Peritoneum (tissue), 1 donor: ENCODE data around the gene CLN5.

GRCh38 chr13:73975338-73976234 lies 916.8 kb downstream of the KLF5 start:
- PRO-cap: no peak

DNA sequence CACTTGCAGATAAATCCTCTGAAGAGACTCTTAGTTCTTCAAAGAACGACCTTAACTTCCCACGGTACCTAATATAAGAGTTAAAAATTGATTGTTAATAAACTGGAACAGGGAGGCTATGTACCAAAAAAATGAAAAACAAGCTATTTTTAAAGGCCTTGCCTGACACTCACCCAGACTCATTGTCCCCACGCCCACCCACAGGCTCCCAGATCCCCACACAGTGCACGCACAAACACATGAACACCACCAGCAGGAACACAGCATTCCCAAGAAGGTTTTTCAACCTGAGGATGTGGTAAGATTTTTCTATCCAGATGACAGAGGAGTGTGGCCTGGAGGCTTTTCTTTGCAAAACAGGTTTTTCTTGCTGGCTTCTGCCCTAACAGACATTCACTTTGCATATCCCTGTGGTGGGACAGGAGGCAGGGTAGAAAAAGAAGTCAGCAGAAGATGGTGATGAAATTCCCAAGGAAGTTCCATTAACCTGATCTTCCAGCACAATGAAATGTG lies 977.5 kb downstream of the KLF5 start:
- PRO-cap: no peak

GRCh38 chr13:74047907-74048089 lies 989.0 kb downstream of the KLF5 start:
- PRO-cap: no peak

- PRO-cap: no peak
These were observed 1169.0 kb downstream of the KLF5 start for GRCh38 chr13:74227660-74228282.

DNA sequence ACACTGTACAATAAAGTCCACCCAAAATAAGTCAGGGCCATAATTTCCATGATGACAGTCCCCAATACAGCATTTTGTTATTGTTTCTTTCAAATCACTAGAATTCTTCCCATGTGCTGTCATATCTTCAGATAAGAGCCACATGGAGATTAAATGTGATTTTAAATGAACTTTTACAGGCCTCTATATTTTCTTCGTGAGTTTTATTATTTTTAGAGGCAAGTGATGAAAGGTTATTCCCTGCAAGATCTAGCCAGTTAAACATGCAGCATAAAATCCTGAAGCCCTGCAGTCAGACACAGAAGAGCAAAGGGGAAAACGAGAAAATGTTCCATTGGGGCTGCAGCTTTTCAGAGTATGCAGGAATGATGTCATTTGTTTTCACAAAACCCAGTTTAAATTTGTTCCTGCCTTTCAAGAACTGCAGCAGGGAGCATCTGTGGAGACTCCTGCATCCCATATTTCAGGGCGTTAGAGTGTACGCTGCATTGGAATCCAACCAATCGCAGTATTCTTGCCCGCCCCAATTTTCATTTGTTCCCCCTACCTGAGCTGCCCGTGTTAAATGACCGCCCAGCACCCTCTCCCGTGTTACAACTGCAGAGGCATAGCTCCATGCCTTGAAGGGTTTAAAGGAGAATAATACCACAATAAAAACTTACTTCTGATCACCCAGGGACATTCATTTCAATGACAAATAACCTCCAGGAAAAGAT lies 1180.5 kb downstream of the TBC1D4 start:
- PRO-cap: no peak

- PRO-cap: no peak
These were observed 906.2 kb downstream of the TBC1D4 start for GRCh38 chr13:74575647-74576243.

DNA sequence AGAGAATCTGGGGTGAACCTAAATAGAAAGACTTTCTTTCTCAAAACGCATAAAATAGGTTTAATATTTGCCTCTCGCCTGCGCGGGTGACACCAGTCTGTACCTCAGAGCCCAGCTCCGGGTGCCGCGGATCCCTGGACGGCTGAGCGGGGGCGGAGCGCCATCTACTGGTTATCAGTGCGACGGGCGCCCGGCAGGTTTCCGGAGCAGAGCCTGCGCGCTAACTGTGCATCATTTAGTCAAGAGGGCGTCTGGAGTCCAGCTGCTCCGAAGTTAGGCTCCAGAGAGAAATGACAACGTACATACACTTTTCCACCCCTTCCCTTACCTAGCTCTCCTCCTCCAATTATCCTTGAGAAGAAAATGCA lies 262.2 kb downstream of the TBC1D4 start:
- PRO-cap: no peak

GRCh38 chr13:75286708-75287148 lies 195.2 kb downstream of the TBC1D4 start:
- PRO-cap: no peak

DNA sequence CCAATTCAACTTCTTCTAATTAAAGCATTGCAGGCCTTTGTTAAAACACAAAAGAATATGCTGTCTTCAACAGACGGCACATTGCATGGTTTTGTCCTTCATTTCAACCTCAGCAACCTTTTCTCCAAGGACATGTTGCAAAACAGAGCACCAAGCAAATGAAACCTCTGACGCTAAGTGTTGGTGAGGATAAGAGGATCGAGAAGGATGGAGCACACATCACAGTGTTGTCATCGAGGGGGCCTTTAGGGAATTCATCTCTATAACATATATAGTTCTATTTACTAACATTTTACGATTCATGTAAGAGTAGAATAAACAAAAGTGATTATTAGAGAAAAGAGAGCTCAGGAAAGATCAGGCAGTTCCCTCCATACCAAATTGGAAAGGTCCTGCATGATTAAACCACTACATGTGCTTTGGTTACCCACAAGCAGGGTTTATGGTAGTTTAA lies 75.6 kb downstream of the TBC1D4 start:
- PRO-cap: no peak

- PRO-cap: no peak
These were observed 25.0 kb downstream of the UCHL3 start for GRCh38 chr13:75574485-75575010.

GRCh38 chr13:75762376-75763105 lies 126.4 kb downstream of the LMO7 start:
- PRO-cap: no peak

DNA sequence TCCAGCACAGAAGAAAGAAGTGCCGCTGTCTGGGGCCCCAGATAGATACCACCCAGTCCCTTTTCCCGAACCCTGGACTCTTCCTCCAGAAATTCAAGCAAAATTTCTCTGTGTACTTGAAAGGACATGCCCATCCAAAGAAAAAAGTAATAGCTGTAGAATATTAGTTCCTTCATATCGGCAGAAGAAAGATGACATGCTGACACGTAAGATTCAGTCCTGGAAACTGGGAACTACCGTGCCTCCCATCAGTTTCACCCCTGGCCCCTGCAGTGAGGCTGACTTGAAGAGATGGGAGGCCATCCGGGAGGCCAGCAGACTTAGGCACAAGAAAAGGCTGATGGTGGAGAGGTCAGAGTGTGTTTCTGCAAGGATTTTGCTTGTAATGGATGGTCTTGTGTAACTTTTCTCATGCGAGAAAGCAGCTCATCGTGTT lies 171.7 kb downstream of the LMO7 start:
- PRO-cap: no peak

DNA sequence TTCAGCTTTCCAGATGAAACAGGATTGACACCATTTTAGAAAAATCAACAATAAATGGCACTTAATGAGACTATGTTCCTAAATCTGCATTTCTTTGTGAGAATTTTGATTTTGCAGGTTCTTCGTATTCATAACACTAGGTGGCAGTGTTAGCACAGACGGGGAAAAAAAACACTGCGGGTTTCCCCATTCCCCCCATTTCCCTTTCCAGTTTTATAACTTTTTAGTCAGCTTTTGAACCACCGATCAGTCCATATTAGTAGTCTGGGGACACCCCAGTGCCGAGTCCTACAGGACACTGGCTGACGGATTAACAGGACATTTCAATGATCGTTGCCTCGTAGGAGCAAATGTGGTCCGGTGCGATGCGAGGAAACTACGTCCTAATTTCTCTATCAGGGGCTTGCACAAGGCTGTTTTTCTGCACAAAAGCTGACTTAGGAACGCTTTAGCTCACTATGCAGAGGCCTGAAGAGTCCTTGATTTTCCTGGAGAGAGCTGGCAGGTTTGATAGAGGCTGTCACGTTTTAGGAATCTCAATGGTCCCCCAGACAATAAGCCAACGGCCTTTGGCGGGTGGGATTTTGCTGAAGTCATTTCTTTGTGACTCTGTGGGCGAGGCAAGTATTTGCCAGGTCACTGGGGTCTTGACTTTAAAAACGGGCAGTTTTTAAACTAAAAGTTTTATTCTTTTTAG lies 234.4 kb downstream of the LMO7 start:
- PRO-cap: no peak

DNA sequence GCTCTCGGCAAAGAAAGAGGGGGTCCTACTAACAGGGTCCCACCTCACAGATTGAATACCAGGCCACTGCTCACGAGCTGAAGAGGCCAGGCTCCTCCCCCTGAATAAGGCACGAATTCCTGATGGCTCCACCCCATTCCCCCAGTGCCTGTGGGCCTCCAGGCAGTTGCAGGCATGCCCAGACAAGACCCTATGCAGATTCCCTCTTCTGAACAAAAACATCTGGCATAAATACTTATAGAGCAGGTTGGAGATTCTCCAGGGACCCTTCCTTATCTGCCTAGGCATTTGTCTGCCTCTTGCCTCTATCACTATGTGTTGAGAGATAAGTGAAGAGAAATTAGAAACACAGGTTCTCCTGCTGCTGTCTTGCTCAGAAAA lies 364.2 kb downstream of the KCTD12 start:
- PRO-cap: no peak

GRCh38 chr13:76824155-76824492 lies 62.1 kb downstream of the KCTD12 start:
- PRO-cap: no peak

GRCh38 chr13:76880463-76881548 lies 5.4 kb downstream of the KCTD12 start:
- PRO-cap: no peak

- PRO-cap: no peak
These were observed 3.5 kb downstream of the KCTD12 start for GRCh38 chr13:76882814-76883077.

DNA sequence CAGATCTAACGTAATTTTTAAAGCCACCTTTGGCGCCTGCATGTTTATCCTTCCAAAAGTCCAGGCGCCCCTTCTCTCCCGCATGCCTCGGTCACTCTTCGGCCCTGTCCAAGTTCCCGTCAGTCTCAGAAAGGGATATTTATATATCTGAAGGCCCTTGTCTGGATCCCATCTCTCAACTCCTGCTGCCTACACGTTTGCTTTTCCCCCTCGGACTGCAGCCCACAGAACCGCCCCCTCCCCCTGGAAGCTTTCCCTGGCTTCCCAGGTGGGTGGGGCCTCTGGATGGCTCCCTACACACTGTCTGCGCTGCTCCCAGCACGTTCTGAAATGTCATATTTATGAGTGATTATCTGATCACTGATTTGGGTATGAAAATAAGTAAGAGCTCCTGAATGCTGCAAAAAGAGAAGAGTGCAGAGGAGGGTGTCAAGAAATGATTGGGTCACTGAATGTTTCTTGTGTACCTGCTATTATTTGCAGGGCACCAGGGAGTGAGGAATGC lies 1.1 kb upstream of the KCTD12 start:
- PRO-cap: no peak

GRCh38 chr13:76991819-76992250 lies at the start of gene CLN5:
CLN5 (plus strand) TSS chr13:76992081.
- PRO-cap: bidirectional peak, plus-strand start at chr13:76992122, minus-strand start at chr13:76992025

DNA sequence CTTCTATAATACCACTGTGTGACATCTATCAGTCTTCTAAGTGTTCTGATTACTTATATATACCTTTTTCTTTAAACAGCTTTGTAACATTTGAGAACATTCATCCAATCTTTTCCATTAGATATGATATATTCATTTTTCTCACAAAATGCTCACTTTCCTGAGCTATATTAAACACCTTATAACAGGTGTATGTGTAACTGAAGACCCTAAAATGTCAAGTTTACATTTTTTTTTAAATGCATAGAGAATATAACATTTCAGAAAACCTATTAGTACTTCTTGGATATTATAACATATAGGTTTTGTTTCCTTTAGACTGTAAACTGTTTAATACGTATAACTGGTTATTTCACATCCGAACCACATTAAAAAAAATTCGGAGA lies 14.7 kb downstream of the CLN5 start:
- PRO-cap: no peak